Fibroblast of the aortic adventitia (primary cell): ENCODE results near the gene KRTAP1-5.

DNA sequence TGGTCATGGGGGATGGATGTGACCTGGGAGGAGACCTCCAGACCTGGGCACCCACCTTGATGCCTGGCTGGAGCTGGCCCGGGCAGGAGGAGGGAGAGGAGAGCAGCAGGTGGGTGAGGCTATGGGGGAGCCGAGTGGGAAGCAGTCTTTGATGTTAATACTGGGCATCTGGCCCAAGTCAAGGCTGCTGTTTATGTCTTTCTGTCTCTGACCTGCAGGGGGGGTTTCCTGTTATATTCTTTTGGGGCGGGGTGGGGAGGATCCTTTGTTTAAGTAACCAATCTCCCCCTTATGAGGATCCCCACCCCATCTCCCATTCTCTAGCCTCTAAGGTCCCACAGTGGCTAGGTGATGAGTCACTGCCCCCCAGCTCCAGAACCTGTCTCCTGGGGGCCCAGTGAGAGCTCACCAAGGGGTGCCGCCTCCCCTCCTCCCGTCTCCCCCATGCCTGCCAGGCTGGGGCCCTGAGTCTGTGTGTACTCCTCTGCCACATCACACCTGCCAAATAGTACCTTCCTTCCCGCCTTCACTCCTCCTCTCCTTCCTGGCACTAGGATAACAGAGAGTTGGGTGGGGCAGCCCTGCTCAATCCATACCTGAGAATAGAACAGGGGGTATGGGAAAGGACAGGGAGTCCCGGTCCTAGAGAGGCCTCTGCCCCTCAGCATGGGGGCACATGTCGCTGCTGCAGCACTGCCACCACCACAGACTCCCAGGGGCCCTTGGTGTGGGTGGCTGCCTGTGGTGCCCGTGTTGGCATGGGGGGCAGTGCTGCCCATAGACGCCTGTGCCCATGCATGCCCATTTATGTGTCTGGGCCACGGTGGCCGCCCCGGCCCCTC is 7.2 kb downstream of the THRA start:
- CAGE, long polyA plus RNA = no peak

DNA sequence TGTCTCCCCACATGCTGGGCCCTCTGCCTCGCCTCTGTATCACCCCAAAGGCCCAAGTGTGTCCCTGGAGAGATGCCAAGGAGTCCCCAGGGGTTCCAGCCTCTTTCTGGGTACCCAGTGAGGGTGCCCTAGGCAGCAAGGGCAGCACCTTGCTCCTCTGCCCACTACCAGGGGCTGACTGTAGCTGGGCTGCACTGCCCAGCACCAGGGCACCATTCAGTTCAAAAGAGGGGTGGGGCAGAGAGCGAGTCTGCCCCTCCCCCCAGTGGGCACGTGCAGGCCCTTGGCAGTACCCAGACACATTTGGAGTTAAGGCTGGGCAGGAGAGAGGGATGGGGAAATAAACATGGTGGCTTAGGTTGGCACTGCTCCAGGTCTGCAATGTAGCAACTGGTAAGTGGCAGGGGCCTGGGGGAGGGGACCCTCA is 9.0 kb downstream of the THRA start:
- CAGE, long polyA plus RNA = no peak

- CAGE, long polyA plus RNA = no peak
Measured at GRCh38 chr17:40123712-40123987, 1.9 kb downstream of the MSL1 start.

DNA sequence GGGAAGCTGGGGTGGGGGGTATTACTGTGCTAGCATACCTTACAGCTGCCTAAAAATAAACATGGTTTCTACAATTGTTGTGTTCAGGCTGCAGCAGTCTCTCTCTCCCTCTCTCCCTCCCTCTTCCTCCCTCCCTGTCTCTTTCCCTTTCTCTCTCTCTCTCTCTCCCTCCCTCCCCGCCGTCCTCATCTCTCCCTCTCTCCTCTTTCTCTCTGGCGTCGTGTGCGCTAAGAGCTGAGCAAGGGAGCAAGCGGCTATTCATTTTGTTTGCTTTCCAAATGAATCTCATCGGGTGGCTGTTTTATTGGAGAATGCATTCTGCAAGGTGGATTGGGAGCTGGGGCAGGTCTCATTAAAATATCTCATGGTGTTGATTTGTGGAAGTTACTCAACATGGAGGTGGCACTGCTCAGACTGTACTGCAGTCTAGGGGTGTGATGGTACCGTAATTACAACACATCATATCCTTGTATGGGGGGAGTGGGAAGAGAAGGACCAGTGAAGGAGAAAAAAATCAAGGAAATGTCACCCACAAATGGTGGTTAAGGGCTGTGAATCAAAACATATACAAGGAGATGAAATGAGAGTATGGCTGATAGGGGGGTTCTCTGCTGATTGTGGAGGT is 2.6 kb downstream of the MSL1 start:
- CAGE, long polyA plus RNA = no peak

GRCh38 chr17:40180002-40180597 is 2.8 kb downstream of the RAPGEFL1 start:
- CAGE, long polyA plus RNA = no peak

DNA sequence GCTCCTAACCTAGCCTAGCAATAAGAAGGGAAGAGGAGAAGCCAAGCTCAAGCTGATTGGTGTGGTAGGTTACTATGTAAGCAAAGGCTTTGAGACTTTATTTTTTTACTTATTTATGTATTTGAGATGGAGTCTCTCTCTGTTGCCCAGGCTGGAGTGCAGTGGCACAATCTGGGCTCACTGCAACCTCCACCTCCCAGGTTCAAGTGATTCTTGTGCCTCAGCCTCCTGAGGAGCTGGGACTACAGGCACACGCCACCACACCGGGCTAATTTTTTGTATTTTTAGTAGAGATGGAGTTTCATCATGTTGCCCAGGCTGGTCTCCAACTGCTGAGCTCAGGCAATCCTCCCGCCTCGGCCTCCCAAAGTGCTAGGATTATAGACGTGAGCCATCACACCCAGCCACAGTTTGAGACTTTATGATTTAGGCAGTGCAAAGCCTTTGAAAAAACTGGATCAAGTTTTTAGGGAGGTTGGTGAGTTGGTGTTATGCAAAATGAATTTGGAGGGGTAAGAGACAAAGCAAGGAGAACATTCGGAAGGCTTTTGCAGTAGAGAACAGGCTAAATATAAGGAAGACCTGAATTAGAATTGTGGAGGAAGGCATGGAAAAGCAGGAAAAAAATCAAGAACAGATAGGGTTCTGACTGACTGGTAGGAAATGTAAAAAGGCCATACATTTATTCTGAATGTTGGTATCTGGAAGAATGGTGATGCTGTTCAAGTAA is 14.6 kb upstream of the CDC6 start:
- CAGE, long polyA plus RNA = no peak

DNA sequence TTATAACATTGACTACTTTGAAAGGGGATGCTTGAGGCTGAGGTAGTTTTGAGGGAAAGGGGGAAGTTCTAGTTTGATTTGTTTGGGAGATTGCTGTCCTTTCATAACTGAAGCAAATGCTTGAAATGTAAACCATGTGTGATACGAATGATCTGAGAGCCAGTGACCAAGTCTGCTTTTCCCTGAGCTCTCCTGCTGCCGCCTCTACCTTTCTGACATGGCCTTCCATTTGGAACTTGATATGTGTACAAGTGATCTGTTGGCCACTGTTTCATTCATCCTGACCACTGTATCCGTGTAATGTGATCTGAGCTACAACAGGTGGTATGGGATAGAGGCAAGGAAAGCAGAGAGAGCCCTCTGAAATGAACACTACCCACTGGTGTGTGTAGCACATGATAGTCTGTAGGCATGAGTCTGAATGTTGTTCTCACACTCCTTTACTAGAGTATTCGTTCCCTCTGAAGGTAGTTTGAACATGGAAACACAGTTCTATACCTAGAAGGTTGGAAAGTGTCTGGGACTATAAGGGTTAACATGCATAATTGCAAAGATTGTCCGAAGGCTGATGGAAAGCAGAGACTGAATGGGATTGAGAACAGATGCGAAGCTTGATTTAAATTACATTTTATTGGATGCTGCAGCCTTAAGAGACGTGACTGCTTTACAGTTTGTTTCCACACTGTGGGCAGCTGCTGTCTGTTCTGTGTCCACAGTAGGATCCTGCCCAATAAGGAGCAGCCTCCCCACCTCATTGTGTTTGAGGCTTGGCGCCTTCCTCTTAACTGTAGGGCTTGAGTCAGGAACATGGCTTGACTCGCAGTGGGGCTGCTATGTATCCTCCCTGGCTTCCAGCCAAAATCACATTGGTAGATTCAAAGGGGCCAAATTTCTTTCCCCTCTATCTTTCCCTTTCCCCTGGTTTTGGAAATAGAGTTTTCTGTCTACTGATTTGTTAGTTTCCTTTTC is 5.5 kb upstream of the RARA start:
- CAGE, long polyA plus RNA = no peak

DNA sequence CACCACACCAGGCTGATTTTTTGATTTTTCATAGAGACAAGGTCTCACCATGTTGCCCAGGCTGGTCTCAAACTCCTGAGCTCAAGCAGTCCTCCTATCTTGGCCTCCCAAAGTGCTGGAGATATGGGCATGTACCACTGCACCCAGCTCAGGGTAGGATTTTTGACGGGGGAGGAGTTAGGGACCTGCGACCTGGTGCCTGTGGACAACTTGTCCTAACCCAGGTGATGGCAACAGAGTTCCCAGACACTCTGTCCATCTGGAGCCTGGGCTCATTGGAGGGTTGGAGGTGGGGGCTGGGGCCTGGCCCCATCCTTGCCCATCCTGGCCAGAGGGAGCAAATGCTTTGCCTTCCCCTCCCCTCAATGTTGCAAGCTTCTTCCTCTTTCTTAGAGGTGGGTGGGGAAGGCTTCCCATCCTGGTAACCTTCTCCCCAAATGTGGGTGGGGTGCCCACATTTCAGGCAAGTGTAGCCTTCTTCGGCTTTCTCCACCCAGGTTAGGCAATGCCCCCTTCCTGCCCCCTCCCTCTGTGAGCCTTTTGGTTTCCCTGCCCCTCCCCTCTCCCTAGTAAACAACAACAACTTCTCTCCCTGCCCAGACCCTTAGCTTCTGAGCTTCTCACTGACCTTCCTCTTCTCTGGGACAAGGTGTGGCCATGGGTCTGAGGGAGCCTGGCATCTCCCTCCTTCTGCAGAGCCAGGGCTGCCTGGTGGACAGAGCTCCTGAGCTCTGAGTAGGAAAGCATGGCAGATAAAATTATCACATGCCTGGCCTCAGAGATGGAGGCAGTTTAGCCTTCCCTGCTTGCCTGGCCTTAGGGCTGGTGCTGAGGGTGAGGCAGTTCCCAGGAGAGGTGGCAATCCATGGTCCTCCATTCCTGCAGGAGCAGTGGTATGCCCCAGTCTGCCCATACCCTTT is 25.1 kb downstream of the RARA start:
- CAGE, long polyA plus RNA = no peak

GRCh38 chr17:40343512-40344249 is 20.9 kb downstream of the GJD3 start:
- CAGE, long polyA plus RNA = no peak

DNA sequence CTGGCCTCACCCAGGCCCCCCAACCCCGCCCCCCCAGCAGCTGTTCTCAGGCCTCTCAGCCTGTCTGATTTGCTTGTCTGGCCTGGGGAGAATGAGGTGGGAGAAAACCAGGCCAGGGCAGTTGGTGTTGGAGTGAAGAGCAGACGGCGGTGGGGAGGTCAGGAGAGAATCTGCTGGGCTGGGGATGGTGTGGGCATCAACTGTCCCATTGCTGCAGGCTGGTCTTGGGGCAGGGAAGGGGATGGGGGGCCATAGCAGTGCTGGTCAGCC is 18.0 kb downstream of the GJD3 start:
- CAGE, long polyA plus RNA = no peak

GRCh38 chr17:40448232-40449349 is 5.3 kb downstream of the IGFBP4 start:
- CAGE, long polyA plus RNA = no peak

DNA sequence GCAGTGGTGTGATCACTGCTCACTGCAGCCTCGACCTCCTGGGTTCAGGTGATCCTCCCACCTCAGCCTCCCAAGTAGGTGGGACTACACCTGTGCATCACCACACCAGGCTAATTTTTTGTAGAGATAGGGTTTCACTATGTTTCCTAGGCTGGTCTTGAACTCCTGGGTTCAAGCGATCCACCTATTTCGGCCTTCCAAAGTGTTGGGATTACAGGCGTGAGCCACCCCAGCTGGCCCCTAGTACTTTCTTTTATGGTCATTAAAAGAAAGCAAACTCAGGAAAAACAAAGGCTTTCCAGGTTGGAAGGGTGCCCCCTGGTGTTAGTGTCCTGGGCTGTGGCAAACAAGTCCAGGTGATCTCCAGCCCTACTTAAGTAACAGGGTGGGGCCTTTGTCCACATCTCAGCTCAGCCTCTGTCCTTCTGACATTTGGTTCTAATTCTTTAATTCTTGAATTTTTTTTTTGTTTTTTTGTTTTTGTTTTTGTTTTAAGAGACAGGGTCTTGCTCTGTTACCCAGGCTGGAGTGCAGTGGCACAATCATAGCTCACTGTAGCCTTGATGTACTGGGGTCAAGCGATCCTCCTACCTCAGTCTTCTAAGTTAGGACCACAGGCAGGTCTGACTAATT is 6.9 kb downstream of the IGFBP4 start:
- CAGE, long polyA plus RNA = no peak

GRCh38 chr17:40472647-40473045 is 28.8 kb downstream of the TNS4 start:
- CAGE, long polyA plus RNA = no peak

GRCh38 chr17:40550636-40551081 is 14.6 kb downstream of the CCR7 start:
- CAGE, long polyA plus RNA = no peak

GRCh38 chr17:40556777-40557488 is 8.3 kb downstream of the CCR7 start:
- CAGE, long polyA plus RNA = no peak

GRCh38 chr17:40612454-40613443 is 34.9 kb downstream of the SMARCE1 start:
- CAGE, long polyA plus RNA = no peak

DNA sequence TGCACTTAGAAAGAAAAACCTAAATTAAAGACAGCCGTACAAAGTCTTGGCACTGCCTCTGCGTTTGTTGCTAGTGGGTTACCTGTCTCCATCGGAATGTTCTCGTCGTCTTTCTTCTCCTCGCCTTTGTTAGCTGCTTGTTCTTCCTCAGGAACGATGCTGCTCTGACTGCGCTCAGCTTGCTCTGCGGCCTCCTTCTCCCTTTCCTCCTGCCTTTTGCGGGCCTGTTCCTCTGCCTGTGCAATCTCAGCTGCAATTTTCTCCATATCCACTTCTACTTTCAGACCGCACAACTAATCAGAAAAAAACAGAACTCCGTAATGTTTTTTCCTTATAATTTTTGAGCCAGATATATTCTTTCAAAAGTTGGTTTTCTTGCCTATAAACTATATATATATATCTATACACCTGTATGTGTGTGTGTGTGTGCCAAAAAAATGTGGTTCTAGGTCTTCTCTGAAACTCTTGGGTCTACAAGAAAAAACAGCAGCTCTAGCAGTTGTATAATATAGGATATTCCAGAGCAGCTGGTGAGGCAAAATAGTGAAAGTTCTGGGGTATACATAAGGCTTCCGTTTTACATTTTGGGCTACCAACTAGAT is 16.9 kb downstream of the SMARCE1 start:
- CAGE, long polyA plus RNA = no peak

- CAGE, long polyA plus RNA = no peak
Measured at GRCh38 chr17:40719477-40720162, 16.1 kb upstream of the KRT24 start.

DNA sequence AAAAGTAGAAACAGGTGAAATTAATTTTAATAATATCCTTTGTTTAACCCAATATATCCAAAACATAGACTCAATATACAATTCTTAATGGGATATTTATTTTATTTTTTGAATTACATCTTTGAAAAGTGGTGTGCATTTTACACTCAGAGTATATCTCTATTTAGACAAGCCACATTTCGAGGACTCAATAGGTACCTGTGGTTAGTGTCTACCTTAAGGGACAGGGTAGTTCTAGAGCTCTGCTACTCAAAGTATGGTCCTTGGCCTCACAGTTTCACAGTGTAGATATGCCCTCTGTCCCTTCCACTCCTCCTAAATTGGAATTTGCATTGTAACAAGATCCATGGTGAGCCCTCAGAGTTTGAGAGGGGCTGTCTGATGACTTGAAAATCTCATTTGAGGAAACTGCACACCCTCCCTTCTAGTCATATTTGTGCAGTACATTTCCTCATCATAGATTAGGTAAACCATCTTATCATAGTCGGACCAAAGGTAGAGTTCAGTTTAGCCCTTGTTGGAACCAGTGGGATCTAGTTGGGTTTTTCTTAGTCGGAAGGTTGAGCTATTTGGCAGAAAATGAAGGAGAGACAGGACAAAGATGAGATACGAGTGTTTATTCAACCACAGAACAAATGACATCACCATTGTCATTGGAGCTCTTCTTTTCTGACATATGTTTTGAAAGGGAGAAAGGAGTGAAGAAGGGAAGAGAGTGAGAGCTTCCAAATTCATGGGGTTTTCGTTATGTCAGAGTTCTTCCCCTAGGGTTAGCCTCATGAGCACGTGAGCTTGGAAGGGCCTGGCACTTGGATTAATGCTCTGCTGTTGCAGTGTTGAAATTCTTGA is 15.7 kb upstream of the KRT20 start:
- CAGE, long polyA plus RNA = no peak

DNA sequence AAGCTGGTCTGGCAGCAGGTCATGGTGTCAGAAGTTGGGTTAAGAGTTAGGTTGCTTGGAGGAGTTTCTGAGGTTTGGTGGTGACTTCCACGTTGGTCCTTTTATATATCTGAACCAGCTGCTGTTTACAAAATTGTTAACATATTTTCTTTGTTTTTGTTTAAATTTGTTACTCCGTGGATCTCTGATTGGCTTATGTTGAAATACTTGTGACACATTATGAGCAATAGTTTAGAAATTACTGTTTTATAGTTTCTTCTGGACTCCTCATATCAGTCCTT is at the start of gene KRTAP1-5:
Gene KRTAP1-5 (minus strand): TSS at position 76 of the 281 bp plus-strand sequence.
- CAGE, long polyA plus RNA = no peak